ENCODE data around the gene CSDE1.

DNA sequence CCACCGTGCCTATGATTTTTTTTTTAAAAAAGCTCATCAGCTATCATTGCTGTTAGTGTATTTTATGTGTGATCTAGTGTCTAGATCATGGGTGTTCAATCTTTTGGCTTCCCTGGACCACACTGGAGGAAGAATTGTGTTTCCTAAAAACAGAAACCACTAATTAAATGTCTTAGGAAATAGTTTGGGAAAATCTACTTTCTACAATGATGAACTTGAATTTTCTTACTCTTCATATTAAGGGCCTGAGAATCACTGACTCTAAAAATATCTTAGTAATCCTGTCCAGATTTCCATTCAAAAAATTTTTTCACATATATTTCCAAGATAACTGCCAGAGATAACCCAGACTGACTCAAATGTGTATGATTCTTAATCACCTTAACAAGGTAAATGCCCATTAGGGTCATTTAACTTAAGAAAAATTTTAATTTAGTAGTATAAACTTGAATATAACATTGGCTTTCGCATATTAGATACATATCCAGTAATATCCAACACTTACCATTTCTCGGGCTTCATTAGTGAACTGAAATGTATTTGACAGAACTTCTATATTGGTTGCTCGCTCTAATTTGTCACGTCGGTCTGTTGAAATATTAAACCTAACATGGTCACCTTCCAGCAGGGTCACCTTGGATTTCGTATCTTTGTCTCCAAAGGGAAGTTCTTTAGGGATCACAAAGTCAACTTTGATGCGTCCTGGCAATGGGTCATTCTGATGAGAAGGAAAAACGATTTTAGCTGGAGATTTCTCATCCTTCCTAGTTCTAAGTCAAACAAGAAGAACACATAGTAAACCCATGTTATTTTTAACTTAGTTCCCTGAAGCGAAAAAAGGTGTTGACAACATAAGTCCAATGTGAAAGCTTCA is 15.8 kb upstream of the NRAS start:
- PRO-cap = no peak
- RAMPAGE, long total RNA, 2 experiments = no peak in any of the 2 experiments

DNA sequence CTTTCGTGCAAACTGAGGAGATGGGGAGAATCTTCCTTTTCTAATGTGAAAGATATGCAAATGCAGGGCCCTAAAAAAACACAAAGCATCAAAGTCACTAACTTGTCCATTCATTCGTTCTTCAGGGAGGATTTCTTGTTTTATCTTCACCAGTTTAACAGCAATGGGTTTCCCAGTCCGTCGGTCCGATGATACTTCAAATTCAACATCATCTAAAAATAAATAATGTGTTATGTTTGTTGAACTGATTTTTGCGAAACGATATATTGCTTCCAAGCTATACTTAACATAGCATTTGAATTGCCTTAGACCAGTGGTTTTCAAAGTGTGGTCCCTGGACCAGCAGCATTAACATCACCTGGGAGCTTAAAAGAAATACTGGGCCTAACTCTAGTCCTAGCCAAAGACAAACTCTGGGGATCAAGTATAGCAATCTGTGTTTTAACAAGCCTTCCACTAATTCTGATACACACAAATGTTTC is 19.9 kb downstream of the CSDE1 start:
- PRO-cap = no peak
- RAMPAGE, long total RNA, 2 experiments = no peak in any of the 2 experiments

- PRO-cap = bidirectional peak, plus-strand start at chr1:114758146, minus-strand start at chr1:114757960
- RAMPAGE, long total RNA, 2 experiments = start-site peak on the minus strand in 2 of 2 experiments, at chr1:114757958-114758005 at its widest, 163 to 1,260 reads per replicate
These were observed at the start of gene CSDE1 for GRCh38 chr1:114757833-114758458. CSDE1 (minus strand) TSS chr1:114757984.

DNA sequence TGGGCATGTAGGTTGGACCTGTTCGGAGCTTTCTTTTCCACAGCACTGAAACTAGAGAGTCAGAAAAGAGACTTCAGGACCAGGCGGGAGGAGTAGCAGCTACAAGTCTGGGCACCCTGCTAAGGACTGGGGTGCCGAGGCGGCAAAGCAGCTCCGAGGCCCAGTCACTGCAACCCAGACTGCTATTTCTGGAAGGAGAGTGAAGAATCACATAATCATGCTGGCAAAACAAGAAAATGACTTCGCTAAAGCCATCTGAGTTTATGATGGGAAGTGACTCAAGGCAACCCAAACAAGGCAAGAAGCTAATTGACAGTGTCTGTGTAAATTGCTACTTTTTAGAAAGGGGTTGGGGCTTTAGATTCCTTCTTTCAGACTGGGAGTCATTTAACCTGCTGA is 27.9 kb downstream of the TSHB start:
- PRO-cap = no peak
- RAMPAGE, long total RNA, 2 experiments = no peak in any of the 2 experiments

- PRO-cap = no peak
- RAMPAGE, long total RNA, 2 experiments = no peak in any of the 2 experiments
These were observed 1.1 kb downstream of the TSPAN2 start for GRCh38 chr1:115087987-115088870.

DNA sequence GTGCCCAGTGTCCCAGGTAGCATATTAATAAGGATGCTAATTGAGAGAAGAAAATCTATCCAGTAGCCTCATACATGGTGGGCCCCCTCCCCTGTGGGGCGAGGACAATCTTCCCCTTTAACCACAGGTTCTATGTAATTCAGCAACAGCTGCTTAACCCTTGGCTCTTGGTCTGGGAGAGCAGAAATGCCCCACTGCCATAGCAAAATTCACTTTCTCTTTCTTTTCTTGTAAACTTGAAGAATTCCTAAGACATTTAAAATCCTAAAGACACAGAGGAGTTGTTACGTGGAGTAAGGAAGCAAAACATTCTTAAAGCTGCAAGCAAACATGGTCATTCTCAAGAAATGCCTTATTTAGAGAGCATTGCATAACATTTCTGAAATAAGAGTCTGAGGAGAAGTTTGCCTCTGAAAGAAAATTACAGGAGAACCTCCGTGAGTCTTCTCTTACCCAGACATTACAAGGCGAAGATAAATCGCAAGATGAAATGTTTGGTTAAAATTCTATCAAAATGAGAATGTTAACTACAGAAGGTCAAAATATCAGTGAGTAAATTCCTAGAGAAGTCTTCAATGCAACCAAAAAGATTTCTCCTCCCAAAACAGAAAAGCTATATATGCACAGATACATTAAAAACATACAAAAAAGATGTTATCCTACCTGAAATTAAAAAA is 6.1 kb downstream of the NGF start:
- PRO-cap = no peak
- RAMPAGE, long total RNA, 2 experiments = no peak in any of the 2 experiments

GRCh38 chr1:115642329-115643172 is 781 bp downstream of the VANGL1 start:
- PRO-cap = no peak
- RAMPAGE, long total RNA, 2 experiments = no peak in any of the 2 experiments

GRCh38 chr1:115945661-115945897 is 30.7 kb upstream of the SLC22A15 start:
- PRO-cap = no peak
- RAMPAGE, long total RNA, 2 experiments = no peak in any of the 2 experiments

DNA sequence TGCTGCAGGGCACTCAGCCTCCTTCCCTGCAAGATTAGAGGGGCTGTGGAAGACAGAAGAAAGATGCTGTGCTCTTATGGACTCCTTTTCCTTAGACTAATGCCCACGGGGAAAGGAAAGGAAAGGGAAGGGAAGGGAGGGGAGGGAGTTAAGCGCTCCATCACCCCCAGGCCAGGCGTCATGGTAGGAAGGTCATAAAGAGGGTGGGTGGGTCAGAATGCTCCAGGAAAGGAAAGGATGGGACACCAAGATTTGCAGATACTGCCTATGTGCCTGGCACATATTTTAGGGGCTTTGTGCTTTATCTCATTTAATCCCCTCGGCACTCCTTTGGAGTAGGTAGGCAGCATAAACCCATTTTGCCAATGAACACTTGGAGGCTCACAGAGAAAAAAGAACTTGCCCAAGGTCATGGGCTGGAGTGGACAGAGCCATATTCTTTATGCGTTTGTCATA is 41.4 kb downstream of the MAB21L3 start:
- PRO-cap = unidirectional peak, minus-strand start at position 93 of the sequence
- RAMPAGE, long total RNA, 2 experiments = no peak in any of the 2 experiments

GRCh38 chr1:116374719-116375528 is 1.9 kb downstream of the ATP1A1 start:
- PRO-cap = no peak
- RAMPAGE, long total RNA, 2 experiments = no peak in any of the 2 experiments

GRCh38 chr1:116460892-116461247 is 87.8 kb downstream of the ATP1A1 start:
- PRO-cap = no peak
- RAMPAGE, long total RNA, 2 experiments = no peak in any of the 2 experiments

DNA sequence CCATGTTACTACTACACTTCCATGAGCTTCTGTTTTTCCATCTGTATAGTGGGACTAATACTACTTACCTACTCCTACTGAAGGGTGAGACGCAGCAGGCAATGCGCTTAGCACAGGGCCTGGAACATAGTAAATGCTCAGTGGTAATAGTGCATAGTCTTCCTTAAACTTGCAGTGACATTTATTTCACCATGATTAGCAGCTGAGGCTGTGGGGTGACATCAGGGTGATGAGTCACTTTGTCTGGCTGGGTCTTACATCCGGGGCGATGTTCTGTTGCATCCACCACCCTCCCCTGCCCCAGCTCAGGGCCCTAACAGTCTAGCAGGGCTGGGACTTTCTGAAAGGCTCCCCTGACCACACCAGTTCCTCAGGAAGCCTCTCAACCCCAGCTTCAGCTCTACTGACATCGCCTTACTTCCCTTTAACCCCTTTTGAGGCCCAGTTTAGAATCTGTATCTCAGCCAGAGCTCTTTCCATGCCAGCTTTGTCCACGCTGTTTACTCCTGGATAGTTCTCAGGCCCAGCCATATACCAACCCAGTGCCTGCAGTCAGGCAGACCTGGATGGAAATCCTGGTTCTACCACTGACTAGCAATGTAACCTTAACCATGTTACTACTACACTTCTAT is 66.4 kb downstream of the CD58 start:
- PRO-cap = no peak
- RAMPAGE, long total RNA, 2 experiments = no peak in any of the 2 experiments

- PRO-cap = no peak
- RAMPAGE, long total RNA, 2 experiments = no peak in any of the 2 experiments
These were observed 33.7 kb downstream of the CD58 start for GRCh38 chr1:116537073-116537642.

DNA sequence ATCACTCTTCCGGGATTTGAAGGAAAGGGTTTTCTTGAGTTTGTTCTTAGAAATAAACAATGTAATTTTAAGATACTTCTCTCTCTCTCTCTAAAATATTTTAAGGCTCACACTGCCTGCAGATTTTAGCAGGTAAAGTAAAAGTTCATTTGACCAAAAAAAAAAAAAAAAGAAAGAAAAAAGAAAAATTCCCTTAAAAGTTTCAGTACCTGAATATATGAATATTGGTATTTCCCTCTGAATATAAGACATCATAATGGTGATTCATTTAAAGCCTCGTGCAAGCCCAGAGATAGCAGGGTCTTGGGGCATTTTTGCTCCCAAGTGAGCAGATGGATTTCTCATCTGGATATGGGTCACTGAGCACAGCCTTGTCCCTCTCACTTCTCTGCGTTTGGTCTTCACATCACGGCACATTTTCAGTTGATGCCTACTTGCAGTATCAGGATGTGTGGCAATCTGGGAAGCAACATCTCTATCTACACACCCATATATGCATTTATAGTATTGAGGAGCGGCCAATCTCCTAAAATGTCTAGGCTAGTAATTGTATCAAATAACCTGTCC is 12.7 kb downstream of the CD58 start:
- PRO-cap = no peak
- RAMPAGE, long total RNA, 2 experiments = no peak in any of the 2 experiments

- PRO-cap = no peak
- RAMPAGE, long total RNA, 2 experiments = no peak in any of the 2 experiments
These were observed 540 bp upstream of the CD58 start for GRCh38 chr1:116571352-116571779.

GRCh38 chr1:116576605-116577673 is 6.1 kb upstream of the CD58 start:
- PRO-cap = no peak
- RAMPAGE, long total RNA, 2 experiments = no peak in any of the 2 experiments

DNA sequence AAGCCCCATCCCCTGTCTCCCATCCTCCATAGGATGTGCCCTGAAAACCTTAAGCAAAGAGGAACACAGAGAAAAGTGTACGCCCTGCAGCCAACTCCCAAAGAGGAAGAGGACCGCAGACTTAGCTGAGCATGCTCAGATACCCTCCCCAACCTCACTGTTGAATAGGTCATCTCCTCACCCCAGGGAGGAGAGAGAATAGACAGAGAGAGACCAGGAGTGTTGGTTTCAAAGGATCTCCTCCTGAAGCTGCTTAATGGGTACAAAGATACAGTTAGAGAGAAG is 50.5 kb downstream of the CD2 start:
- PRO-cap = no peak
- RAMPAGE, long total RNA, 2 experiments = no peak in any of the 2 experiments

DNA sequence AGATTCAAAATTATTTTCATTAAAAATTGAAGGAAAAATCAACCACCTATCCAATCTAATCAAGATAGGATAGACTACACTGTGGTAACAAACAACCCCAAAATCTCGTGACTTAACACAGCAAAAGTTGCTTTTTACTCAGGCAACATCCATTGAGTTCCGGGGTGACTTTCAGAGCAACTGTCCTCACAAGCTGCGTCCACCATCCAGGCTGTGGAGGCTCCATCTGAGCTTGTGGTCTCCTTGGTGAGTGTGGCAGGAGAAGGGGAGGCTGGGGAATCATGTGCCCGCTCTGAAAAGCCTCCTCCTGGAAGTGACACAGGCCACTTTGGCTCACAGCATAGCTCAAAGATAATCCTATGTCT is 52.4 kb downstream of the CD2 start:
- PRO-cap = no peak
- RAMPAGE, long total RNA, 2 experiments = no peak in any of the 2 experiments

DNA sequence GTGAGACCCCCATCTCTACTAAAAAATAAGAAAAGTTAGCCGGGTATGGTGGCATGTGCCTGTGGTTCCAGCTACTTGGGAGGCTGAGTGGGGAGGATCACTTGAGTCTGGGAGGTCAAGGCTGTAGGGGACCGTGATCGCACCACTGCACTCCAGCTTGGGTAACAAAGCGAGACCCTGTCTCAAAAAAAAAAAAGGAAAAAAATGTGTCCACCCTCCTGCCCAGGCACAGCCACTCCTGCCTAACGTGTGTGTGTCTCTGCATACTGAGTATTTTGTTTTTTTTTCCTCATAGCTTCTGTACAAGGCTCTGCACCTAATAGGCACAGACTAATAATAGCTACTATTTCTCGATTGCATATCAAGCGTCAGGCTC is 4.8 kb downstream of the PTGFRN start:
- PRO-cap = no peak
- RAMPAGE, long total RNA, 2 experiments = no peak in any of the 2 experiments

- PRO-cap = no peak
- RAMPAGE, long total RNA, 2 experiments = no peak in any of the 2 experiments
These were observed 14.6 kb upstream of the CD101 start for GRCh38 chr1:116986704-116987643.